Mesenteric fat pad (tissue), 1 donor: Measurements from ENCODE around the gene RAB23.

DNA sequence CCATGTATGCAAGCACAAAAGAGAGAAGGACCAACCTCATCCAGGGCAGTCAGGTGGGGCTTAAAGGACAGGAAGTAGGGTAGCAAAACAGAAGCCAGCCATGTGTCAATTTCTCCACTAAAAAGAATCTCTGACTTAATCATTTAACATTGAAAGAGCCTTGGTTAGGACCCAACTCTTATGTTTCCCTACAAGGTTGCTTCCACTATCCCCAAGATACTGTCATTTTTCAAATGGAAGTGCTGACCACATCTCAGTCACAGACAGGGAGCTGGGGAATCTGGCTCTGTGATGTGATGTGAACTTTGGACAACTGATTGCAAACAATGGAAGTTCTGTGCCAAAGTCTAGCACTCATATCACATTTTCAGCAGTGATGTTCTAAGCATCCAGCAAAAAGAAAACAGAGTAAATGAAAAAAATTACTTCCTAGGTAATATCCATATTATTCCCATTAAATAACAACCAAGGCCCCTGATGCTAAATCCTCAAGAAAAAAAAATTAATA lies 214.2 kb downstream of the DST start:
- PRO-cap, result no peak

DNA sequence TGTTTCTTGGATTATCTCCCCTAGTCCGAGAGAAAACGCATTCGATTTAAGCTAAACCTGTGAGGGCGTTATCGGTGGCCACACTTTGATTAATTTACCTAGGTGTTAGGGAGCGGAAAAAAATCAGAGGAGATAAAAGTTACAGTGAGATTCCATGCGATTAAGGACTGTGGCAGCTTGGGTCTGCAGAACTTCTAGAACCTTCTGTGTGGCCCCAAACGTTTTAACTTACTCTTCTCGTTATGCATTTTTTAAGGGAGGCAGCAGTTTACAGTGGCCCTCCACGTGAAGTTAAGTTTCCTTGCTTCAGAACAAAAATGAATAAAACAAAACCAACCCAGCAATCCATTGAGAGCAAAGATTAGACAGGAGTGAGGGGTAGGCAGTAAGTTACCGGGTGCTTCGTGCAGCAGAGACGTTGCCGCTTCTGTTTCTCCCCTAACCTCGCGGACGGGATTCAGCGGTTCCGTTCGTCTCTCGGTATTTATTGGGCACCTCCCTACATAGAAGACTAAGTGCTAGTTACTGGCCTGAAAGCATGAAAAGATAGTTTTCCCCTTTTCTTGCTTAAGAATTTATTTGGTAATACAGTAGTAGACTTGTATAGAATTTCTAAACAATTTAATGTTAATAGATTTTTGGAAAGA lies 979 bp downstream of the BAG2 start:
- PRO-cap, result no peak

GRCh38 chr6:57210123-57210530 lies 12.0 kb downstream of the RAB23 start:
- PRO-cap, result no peak

- PRO-cap, result bidirectional peak, plus-strand start at chr6:57222409, minus-strand start at chr6:57222305
Measured at GRCh38 chr6:57222096-57222700, at the start of gene RAB23. RAB23 (minus strand) TSS chr6:57222307.

GRCh38 chr6:57262189-57263104 lies 40.3 kb upstream of the RAB23 start:
- PRO-cap, result no peak

DNA sequence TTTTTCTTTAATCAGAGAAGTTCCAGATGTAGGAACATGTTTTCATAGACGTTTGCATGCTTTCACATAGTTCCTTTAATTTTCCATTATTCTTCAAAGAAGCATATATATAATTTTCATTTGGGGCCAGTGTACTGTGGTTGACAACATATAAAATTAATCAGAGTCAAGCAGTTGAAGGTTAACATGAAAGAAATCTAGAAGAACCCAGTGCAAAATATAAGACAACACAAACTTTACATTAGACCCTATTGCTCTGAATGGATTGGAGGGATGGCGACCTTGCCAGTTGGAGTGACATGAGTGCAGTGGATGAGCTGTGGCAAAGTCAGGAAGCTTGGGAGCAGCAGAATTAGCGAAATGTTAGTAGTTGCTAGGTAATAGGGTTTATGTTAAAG lies 105.8 kb downstream of the PRIM2 start:
- PRO-cap, result no peak

DNA sequence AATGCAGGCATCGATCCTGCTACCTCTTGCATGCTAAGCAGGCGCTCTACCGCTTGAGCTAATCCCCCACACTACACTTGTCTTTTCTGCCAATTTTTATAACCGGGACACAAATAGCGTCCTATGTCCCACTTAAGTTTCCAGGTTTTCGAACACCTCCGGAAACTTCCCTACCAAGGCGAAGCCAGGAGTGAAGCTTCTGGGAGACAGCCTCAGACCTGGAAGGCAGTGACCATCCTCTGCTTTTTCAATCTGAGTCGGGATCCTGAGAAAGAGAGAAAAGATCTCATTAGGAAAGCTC lies 476.1 kb downstream of the PRIM2 start:
- PRO-cap, result no peak

DNA sequence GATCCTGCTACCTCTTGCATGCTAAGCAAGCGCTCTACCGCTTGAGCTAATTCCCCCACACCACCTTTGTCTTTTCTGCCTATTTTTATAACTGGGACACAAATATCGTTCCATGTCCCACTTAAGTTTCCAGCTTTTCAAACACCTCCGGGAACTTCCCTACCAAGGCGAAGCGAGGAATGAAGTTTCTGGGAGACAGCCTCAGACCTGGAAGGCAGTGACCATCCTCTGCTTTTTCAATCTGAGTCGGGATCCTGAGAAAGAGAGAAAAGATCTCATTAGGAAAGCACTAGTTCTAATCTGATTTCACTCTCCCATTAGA lies 498.5 kb downstream of the PRIM2 start:
- PRO-cap, result no peak

- PRO-cap, result no peak
Measured at GRCh38 chr6:62450267-62450811, 164.3 kb upstream of the KHDRBS2 start.

DNA sequence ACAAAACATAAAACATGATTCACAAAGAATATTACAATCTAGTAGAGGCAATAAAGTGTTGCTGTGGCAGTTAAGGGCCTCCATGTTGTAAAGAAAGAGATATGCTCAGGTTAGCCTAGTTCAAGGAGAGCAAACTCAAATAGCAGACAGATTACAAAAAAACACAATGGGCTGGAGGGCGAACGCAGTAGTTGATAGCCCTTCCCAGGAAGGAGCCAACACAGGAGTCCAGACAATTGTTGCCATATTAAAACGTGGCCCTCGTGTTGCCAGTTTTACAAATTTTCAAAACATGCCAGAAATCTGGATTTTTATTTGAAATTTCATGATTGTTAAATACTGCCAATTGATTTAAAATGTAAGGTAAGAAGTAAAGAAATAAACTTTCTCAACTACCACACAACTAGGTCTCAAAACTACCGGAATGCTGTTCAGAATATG lies 13.2 kb downstream of the LGSN start:
- PRO-cap, result no peak

- PRO-cap, result no peak
Measured at GRCh38 chr6:63426664-63427378, 107.0 kb upstream of the LGSN start.

DNA sequence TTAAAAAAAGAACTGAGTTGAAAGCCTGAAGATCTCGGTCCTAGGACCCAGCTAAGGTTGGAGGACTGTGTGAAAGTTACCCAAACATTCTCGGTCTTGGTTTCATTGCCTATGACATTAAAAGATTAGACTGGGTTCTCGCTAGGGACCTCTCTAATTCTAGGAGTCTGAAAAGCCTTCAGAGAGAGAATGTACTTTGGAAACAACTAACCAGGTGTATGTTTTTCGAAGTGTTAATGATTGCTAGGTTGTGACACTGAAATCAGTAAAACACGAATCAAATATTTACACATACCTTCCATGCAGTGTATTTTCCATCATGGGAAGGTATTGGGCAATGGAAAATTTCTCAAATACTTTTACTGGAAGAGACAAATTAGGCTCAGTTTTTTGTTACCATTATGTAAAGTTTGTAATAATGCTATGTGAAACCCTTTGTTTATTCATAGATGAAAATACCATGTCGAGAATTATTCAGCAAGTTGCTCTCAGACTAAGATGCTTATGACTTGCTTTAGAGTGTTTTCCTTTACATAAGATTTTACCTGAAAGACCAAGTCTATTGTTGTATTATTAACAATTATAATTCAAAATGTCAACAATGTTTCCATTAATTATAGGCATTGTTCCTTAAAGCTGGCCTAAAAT lies 113.6 kb upstream of the PTP4A1 start:
- PRO-cap, result no peak

- PRO-cap, result no peak
Measured at GRCh38 chr6:63467418-63467819, 104.9 kb upstream of the PTP4A1 start.

GRCh38 chr6:63579935-63580783 lies 7.9 kb downstream of the PTP4A1 start:
- PRO-cap, result no peak

- PRO-cap, result no peak
Measured at GRCh38 chr6:63585804-63586271, 13.6 kb downstream of the PTP4A1 start.

- PRO-cap, result no peak
Measured at GRCh38 chr6:63805448-63806129, 170.0 kb downstream of the PHF3 start.

DNA sequence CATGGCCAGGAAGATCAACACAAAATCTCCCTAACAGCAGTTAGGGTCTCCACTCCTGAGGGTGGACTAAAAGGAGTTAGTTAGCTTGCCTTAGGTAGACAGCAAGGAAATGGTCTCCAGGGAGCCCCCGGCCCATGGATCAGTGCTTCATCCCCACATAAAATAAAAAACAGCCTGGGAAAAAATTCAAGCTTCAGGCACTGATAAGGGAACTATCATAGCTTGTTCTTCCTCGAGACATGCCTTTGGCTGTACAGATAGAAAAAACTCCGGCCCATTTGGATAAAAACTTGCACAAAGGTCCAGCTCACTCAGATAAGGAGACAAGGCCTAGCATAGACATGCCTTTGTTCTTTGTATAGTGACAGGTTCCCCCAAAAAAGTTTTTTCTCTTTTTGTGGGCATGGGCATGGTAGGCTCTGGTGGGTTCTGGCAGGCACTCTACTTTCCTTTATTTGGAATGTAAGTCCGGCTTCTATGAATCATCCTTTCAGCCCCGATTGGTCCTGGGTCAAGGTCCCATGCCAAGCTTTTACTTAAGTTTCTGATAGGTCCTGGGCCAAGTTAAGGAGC lies 230.7 kb upstream of the EYS start:
- PRO-cap, result no peak

GRCh38 chr6:67886644-67887544 lies 748.2 kb upstream of the ADGRB3 start:
- PRO-cap, result no peak

DNA sequence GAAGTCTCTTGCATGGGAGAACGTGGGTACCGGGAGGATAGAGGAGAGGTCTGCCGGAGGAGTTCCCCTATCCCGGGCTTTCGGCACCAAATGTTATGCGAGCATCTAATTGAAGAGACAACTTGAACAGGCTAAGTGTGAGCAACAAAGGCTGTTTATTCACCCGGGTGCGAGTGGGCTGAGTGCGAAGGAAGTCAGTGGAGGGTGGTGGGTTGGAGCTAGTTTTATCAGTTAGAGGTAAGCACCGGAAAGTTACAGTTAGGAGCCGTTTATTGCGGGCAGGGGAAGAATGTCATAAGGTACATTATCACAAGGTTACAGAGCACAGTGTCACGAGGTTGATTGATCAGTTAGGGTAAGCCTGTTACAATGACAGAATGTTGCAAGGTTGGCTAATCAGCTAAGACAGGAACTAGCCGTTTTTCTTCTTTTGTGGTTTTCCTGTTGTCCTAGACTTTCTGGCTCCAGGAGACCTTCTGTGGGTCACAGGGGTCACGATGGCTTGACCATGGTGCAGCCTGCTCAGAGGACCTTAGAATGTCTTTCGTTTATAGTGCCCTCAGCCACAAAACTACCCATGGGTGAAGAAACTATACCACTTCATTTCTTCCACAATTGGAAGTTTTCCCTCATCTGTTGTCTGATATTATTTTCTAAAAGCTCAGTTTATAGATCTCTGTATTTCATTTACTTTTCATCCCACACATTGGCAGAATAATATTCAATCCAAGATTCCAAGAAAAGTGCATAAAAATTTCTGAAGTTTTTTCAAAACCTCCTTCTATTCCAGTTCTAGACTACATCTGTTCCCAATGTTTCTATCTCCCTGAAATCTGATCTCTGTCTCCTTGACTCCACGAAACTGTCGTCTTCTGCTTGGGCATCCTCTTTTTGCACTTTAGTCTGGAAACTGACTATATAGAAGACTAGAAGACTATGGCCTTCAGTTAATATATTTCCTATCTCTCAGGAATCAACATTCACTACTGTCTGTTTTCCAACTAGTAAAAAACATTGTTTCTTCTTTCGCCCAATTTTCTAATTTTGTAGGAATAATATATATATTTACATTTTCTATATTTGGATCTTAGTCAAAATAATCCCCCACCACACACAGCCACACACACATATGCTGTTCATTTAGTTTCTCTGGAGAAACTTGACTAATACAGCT lies 745.7 kb upstream of the ADGRB3 start:
- PRO-cap, result no peak

DNA sequence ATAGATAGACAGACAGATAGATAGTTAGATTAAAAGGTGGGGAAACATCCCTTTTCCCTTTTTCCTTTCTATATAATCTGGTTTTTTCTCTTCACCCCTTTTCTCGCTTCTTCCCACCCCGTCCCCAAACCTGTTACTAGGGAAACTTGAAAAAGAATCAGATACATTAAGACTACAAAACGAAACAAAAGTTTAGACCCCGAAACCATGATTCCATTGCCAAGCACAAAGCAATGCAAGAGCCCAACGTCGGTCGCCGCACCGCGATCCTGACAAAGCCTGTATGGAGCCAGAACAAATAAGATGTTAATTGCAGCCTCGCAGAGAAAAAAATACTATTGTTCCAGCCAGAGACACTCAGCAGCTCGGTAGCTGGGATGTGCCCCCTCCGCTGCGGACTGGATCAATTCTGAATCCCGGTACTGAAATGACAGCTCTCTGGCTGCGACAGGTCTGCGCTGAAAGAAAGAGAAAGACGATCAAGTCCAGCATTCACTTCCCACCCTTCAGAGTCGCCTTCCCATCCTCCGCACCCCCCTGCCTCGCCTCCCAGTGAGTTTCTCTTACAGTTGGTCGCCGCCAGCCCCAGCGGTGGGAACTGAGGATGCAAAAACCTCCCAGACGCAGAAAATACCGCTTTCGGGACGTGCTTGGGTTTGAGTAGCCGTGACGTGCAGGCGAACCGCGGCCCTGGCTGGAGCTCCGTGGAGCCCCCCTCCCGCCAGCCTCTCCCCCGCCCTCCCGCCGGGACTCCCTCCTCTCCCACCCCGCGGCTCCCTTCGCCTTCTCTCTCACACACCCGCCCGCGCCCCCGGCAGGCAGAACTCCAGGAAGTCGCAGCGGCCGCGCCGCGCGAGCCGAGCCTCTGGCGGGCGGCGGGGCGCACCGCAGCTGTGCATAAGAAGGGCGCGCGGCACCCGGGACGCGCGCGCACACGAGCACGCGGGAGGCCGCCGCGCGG lies 535 bp upstream of the ADGRB3 start:
- PRO-cap, result unidirectional peak, minus-strand start at position 867 of the sequence